ENCODE results near the gene DNMT3A.

GRCh38 chr2:24077121-24077245 lies 857 bp upstream of the SF3B6 start:
- PRO-cap: no peak
- RAMPAGE, long total RNA: no peak

GRCh38 chr2:24083101-24083675 lies 1.4 kb downstream of the TP53I3 start:
- PRO-cap: no peak
- RAMPAGE, long total RNA: no peak

DNA sequence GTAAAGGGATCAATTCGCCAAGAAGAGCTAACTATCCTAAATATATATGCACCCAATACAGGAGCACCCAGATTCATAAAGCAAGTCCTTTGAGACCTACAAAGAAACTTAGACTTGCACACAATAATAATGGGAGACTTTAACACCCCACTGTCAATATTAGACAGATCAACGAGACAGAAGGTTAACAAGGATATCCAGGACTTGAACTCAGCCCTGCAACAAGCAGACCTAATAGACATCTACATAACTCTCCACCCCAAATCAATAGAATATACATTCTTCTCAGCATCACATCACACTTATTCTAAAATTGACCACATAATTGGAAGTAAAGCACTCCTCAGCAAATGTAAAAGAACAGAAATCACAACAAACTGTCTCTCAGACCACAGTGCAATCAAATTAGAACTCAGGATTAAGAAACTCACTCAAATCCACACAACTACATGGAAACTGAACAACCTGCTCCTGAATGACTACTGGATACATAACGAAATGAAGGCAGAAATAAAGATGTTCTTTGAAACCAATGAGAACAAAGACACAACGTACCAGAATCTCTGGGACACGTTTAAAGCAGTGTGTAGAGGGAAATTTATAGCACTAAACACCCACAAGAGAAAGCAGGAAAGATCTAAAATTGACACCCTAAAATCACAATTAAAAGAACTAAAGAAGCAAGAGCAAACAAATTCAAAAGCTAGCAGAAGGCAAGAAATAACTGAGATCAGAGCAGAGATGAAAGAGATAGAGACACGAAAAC lies 13.1 kb upstream of the TP53I3 start:
- PRO-cap: no peak
- RAMPAGE, long total RNA: no peak

DNA sequence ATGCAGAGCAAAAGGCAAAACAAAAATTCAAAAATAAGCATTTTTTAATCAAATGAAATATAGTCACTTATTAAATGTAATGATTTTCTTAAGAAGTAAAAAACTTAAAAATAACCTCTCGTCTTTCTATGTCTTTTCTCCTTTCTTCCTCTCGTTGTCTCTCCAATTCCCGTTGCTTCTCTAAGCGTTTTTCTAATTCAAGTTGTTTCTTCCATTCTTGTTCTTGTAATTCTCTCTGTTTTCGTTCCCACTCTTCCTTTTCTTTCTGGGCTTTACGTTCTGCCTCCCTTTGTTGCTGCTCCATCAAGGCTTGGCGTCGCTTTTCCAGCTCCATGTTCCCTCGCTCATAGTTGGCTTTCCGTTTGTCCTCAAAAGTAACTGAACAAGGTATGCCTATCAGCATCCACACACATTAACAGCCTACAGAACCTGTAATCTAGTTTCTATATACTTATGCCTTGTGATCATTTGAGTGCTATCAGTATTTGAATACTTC lies 60.5 kb downstream of the ITSN2 start:
- PRO-cap: no peak
- RAMPAGE, long total RNA: start-site peak on the minus strand centred at position 311 of the sequence, 148 bp wide, 225 reads

DNA sequence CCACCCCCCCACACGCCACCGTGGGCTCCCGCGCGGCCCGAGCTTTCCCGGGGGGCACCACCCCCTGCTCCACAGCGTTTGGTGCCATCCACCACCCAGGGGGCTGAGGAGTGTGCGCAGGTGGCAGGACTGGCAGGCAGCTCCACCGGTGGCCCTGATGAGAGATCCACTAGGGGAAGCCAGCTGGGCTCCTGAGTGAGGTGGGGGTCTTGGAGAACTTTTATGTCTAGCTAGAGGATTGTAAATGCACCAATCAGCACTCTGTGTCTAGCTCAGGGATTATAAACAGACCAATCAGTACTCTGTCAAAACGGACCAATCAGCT lies 42.9 kb upstream of the ITSN2 start:
- PRO-cap: no peak
- RAMPAGE, long total RNA: no peak

GRCh38 chr2:24598155-24598632 lies 107.1 kb downstream of the NCOA1 start:
- PRO-cap: no peak
- RAMPAGE, long total RNA: no peak

DNA sequence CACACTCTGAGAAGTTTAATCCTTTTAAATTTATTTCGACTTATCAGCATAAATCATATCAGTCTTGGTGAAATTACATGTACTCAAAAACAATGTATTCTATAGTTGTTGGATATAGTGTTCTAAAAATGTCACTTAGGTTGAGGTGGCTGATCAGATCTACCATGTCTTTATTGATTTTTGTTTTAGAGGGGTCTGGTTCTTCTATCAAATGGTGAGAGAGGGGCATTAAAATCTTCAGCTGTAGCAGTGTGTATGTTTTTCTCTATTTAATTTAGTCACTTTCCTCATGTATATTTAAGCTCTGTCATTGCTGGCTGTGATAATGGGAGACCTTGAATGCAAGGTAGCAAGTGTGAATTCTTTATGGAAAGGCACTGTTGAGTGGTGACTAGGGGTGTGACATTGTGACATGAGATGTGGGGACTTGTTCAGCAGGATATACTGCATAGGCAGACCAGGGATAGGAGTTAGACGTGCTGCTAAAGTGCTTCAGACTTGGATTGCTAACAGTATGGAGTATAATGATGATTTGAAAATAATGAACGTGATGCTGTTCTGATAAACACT lies 134.9 kb downstream of the NCOA1 start:
- PRO-cap: no peak
- RAMPAGE, long total RNA: start-site peak on the plus strand centred at position 332 of the sequence, 76 bp wide, 9 reads

DNA sequence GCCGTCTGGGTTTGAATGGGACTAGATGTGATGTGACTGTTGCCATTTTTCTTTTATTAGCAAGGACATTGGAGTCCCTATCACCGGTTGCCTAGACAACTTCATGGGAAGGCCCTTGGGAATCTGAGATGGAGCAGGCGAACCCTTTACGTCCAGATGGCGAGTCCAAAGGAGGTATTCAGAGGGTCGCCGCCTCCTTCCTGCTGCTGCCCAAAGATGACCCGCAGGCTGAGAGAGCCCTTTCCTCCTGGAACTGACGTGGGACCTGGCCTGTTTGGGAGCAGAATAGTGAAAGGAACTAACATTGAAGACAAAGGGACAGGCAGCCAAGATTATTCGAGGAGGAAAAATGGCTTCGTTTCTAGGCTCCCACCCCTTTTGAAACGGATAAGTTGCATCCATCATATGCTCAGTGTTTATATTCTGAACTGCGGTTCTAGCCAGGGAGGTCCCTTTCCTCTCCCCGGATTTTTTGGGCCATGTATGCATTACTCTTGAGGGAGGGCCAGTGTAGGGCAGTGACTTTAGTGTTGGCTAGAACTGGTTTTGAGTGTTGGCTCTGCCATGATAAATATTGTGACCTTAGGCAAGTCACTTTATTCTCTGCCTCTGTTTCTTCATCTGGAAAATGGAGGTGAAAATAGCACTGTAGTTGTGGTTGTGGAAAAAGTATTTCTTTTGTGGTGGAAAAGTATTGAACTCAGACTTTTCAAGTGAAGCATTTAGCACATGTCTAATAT lies 737 bp downstream of the CENPO start:
- PRO-cap: no peak
- RAMPAGE, long total RNA: no peak

DNA sequence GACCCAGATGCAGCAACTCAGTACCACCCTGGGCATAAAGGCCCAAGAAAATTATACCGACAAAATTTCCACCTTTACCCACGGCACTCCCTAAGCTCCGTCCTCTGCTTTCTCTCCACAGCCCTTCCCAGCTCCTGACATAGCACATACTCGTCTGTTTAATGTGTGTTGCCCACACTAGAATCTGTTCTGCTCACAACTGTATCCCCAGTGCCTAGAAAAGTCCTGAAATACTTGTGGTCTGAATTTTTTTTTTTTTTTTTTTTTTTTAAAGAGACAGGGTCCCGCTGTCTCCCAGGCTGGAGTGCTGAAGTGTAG lies 62.3 kb downstream of the ADCY3 start:
- PRO-cap: no peak
- RAMPAGE, long total RNA: no peak

DNA sequence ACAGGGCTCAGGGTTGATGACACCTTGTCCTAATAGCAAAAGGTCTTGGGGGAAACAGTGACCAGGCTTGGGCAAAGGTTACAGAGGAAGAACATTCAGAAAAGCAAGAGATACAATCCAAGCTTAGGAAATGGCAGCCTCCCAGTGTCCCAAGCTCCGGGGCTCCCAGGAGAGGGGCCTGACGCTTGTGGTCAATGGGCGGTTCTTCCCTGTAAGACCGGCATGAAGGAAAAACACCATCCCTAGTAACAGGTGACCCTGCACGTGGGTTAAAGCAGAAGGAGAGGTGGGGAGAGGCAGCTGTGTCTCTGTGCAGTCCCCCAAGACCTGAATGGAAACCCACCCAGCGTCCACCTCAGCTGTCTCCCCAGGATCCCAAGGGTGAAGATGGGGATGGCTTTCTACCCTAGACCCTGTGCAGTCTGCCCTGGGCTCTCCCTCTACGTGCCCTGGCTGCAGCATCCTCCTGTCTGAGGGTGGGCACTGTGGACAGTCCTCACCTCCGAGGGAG lies 60.5 kb downstream of the ADCY3 start:
- PRO-cap: no peak
- RAMPAGE, long total RNA: no peak

DNA sequence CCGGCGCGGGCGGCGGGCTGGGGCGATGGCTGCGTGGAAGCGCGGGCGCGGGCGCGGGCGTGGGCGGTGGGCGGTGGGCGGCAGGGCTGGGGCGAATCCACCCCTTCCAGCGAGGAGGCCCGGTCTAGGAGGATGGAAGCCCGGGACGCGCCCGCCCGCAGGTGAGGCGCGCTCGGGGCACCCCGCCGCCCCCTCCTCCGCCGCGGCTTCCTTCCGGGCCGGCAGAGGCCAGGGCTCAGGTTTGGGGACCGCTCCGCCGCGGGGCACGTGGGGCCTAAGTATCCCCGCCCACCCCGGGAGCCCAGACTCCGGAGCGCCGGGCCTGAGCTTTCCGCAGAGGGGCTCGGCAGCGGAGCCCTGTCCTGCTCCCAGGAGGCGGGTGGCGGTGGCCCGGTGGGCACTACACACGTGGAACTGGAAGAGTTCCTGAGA lies 391 bp upstream of the ADCY3 start:
- PRO-cap: unidirectional peak, minus-strand start at position 209 of the sequence
- RAMPAGE, long total RNA: no peak

GRCh38 chr2:24970638-24971535 lies 868 bp downstream of the DNAJC27 start:
- PRO-cap: bidirectional peak, plus-strand start at chr2:24971206, minus-strand start at chr2:24971174; bidirectional peak, plus-strand start at chr2:24971364, minus-strand start at chr2:24971314
- RAMPAGE, long total RNA: no peak

GRCh38 chr2:25252301-25253104 lies 84.1 kb upstream of the POMC start:
- PRO-cap: bidirectional peak, plus-strand start at chr2:25252828, minus-strand start at chr2:25252541
- RAMPAGE, long total RNA: no peak

DNA sequence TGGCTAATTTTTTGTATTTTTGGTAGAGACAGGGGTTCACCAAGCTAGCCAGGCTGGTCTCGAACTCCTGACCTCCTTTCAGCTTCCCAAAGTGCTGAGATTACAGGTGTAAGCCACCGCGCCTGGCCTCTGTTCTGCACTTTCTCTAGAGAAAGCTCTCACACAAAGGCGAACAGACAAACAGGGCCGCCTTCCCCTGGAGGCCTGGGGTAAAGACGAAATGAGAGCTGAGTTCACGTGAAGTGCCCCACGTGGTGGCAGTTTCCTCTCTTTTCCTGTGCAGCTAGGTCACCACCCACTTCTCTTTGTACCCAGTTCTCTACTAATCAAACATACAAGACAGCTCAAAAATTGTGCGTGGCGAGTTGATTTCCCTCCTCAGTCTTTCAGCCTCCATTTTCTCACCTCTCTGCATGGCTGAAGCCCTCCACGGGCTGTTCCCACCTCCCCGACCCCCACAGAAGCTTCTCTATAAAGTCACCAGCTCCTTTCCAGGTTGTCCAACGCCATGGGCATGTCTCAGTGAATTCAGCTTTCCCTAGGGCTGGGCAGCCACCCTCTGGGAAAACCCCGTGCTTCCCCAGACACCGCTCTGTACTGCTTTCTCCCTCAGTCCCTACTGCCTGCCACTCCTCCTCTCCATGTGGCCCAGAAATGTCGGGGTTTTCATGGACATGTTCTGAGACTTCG lies 68.3 kb downstream of the DNMT3A start:
- PRO-cap: no peak
- RAMPAGE, long total RNA: no peak

DNA sequence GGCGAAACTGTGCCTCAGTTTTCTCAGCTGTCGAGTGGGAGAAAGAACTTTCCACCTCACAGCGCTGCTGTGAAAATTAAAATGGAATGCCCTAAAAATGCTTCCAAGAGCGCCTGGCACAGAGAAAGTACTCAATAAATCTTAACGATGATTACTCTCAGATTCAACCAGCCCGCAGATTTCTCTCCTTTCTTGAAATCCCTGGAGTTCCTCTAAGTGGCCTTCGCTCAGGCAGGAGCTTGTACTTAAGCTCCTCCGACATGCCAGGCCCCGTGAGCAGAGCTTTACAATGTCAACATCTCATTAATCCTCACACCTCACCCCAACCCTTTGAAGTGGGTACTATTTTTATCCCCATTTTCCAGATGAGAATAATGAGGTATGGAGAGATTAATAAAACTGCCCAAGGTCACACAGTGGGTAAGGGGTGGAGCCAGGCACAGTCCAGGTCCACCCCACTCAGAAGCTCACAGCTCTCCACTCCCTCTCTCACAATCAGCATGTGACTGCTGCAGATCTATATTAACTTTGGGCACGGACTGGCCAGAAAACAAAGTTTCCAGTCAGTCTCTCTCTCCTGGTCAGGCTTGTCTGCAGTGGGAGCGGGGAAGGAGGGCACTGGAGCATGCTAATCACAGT lies 18.1 kb downstream of the DNMT3A start:
- PRO-cap: no peak
- RAMPAGE, long total RNA: no peak

GRCh38 chr2:25341735-25342896 lies at the start of gene DNMT3A:
Gene DNMT3A, minus strand, starts transcription at chr2:25341925.
- PRO-cap: bidirectional peak, plus-strand start at chr2:25342046, minus-strand start at chr2:25341931; bidirectional peak, plus-strand start at chr2:25342165, minus-strand start at chr2:25342168; unidirectional peak, minus-strand start at chr2:25342280; unidirectional peak, minus-strand start at chr2:25342468
- RAMPAGE, long total RNA: start-site peak on the minus strand at chr2:25341848-25342005, 16 reads; start-site peak on the minus strand at chr2:25342465-25342602, 24 reads

- PRO-cap: no peak
- RAMPAGE, long total RNA: no peak
These were observed 30.8 kb upstream of the DNMT3A start for GRCh38 chr2:25372431-25373016.

GRCh38 chr2:25376606-25377692 lies 35.2 kb upstream of the DNMT3A start:
- PRO-cap: unidirectional peak, plus-strand start at chr2:25377072
- RAMPAGE, long total RNA: no peak

DNA sequence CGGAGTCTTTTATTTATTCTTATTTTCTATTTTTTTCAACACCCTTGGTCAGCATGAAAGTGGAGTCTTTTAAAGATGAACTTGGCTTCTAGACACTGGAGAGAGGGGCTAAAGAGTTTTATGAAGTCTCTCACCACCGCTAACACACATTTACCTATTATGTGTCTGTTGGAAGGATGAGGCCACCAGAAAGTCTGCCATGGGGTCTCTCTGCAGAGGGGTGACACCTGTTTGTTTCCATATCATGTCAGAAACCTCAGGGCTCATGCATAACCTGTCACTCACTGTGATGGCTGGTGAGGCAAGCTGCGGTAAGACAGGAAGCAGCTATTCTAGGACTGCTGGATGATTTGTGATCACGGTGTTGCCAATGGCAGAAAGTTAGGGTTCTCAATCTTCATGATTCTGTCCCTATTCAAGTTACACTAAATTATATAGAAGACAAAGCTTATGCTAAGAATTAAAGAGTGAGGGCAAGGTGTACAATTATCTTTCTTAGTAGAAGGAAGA lies 60.8 kb upstream of the DNMT3A start:
- PRO-cap: no peak
- RAMPAGE, long total RNA: no peak

DNA sequence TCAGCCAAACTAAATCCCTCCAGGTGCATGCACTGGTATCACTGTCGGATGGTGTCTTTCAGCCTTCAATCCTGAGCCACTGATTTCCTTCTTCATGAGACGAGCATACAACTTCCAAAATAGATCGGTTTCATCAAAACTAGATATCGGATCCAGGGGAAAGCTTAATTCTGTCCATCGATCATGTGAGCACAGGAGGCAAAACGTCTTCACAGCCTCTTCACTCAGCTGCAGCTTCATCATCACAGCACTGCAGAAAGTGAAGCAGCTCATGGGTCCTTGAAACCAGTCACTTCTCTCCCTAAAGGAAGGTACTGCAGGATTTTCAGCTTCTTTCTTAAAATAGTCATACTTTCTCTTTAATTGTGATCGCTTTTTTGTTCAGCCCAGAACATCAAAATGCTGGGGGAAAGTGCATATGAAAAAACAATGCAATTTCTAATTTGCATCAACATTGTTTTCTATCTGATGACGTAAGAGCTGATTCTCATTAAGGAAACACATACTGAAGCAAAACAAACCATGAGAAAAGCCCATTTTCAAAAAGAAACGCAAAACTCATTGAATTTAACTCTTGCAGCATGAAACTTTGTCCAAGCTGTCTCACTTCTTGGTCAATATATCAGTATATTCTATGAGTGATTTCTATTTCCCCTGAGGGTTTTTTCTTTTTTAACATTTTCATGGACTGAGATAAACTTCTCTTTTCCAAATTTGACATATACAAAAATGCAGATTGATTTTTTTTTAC lies 80.4 kb downstream of the DTNB start:
- PRO-cap: no peak
- RAMPAGE, long total RNA: no peak

Measured in vagina (tissue), 1 donor.